ENCODE measurements around the gene L2HGDH.

- PRO-cap = no peak
Observed at GRCh38 chr14:49745506-49746249, 22.3 kb upstream of the KLHDC2 start.

DNA sequence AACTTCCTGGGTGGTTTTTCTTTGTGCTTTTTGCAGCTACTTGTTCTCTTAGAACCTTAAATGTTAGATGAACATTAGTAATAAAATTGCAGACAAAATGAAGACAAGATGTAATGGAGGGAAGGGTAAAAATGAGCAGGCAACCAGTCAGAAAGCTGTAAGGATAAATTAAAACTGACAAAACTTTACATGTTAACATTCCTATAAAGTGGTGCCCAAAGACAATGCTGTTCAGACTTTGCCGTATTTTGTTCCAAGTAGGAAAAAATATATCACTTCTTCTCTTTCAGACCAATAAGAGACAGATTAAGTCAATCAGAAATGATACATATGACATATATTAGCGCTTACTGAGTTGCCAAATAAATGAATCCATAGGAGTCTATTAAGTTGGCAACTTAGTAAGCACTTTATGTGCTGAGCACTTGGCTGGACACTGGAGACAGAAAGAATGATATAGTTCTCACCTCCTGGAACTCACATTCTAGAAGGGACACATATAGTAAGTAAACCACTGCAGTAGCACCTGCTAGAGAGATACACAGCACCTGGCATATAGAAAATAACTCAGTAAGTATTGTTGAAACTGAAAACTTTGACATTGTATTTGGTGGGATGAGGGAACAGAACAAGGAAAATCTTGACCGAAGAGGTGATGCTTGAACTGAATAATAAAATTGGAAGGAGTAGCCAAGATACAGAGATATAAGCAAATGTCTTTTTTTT, 7.1 kb downstream of the KLHDC2 start:
- PRO-cap = no peak

DNA sequence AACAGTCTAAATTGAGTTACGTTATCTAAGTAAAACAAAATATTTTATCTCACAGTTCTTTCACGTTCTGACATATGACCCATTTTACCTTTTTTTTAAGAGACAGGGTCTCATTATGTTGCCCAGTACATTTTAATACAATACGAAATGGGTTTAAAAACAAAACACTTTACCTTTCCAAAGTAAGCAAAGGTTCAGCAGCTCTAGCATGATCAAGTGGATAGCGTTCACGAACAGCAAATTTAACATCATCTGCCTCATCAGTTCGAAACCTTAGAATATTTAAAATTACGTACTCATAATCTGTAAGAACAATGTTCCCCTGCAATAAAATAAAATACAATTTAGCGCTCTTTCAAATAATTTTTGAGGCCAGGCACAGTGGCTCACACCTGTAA, 12.0 kb downstream of the NEMF start:
- PRO-cap = no peak

DNA sequence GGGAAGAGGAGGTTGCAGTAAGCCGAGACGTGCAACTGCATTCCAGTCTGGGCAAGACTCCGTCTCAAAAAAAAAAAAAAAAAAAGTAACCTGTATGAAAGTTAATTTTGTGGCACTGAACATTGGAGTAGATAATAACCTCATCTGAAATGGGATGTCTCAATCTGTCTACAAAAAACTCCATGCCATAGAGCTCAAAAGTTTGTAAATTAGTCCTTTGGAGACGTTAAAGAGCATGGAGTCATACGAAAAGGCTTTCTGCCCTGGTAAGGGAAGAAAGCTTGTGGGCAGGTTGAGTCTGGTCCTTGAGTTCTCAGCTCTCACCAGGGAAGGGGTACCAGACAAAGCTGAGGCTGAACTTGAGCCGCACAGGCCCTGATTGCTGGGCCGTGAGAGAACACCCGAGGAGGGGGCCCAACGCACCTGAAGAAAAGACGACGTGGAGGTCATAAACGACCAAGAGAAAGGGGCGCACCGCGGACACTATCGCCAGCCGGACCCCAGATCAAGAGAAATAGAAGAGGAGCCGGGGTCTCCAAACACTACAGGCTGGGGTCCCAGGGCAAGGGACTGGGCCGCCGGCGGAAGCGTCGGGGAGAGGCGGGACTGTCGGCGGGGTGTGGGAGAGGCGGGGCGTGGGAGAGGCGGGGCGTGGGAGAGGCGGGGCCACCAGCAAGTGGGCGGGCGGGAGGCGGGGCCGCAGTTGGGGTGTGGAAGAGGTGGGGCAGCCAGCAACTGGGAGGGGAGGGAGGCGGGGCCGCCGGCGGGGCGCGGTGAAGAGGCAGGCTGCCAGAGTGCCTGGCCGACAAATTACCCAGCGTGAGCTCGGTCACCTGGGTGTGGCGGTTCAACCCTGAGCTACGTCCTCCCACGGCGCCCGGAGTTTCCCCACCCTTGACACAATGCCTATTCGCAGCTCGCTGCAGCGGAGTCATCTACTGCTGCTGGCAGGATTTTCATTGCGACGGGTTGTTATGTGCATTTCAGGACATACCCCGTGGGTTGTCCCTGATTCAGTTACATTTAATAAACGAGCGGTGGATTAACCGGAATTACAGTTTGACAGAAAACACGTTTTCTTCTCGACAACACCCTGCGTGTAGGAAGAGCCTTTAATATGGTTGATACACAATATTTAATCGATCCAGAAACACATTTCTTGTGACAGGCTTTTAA, 15.4 kb upstream of the NEMF start:
- PRO-cap = bidirectional peak, plus-strand start at position 754 of the sequence, minus-strand start at position 621 of the sequence

DNA sequence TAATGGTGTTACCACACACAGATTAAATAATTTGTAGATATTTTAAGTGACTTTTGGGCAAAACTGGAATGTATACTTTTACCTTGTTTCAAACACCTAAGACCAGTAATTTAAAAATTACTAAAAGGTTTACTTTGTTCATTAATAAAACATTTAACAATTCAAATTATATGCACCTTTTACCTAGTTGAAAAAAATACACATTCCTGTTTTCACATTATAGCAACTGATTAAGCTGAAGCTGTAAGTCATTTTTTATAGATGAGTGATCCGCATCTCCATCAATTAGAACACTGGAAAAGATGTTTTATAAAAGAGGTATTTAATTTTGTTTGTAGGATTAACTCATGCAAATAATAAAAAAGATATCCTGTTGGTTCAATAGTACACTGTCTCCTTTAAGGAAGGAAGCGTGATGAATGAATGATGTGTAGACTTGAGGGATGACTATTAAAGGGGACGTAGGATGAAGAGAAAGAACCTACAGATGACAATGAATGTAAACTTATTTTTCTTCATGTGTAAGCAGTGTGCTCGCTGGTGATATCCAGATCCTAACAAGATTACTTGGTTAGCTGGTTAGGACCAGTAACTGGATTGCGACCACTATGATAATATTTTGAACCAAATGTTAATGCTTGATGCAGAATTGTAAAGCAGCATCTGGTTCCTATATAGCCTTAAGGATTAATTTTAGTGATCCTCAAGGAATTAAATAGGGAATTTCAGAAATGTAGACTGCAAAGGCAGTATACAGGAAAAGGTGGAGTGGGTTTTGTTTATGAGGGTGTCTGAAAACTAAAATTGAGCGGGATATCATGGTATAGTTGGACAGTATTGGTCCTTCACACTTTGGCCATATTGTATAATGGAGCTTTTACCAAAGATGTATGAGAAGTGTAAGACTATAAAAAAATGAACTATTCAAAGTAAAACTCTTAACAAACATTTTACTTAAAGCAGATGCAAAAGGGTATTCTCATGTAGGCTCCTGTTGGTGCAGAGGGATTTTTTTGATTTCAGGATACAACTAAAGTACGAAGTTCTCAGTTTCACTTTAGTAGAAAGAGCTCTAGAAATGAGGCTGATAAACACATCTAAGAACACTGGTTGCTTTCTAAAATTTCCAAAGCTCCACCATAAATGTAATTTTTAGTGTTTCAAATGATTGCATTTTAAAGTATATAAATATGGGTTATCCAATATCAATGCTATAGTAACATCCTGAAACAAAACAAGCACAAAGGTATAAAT, 2.7 kb downstream of the ARF6 start:
- PRO-cap = no peak

GRCh38 chr14:49962227-49963321, 69.7 kb downstream of the ARF6 start:
- PRO-cap = no peak

GRCh38 chr14:49972774-49973396, 80.0 kb downstream of the ARF6 start:
- PRO-cap = no peak

DNA sequence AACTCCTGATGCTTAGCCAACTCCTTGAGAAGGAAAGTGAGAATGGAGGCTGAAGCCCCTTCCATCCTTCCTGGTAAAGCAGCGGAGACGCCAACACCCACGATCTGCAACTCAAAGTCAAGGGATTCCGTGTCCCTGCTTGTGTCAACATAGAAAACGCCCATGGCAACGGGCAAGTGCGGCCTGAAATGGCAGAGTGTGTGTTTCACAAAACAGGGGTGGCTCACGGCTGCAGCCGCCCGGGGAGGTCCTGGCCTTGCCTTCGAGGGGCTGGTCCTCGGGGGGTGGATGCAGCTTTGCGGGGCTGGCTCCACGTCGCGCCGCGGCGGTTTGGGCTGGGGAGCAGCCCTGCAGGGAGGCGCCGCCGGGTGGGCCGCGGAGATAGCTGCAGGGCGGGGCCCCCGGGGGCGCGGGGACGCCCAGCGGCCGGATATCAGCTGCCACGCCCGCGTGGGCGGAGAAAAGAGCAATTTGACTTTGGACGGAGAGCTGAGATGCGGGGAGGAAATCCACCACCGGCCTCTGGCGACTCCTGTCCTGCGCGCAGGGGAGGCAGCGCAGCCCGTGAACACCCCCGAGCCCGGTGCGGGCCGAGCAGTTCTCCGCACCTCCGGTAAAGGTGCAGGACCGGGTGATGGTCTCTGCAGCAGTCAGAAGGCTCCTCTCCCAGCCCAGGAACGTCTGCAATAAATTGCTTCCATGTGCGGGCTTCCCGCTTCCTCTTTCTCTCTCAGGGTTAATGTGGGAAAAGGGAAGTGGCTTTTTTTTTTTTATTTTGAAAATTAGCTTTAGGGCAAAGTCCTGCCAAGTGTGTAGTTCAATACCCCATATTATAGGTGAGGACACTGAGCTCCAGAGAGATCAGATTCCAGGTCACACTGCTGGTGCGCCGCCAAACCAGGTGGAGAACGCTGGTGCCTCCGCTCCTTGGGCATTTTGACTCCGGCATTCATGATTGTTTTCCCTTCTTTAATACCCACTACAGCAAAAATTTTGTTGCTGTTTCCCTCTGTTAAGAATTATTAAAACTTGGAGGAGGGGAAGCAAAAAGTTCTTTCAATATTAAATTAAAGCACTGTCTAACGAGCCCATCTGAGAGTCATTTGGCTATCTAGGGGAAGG, 110.6 kb downstream of the ARF6 start:
- PRO-cap = bidirectional peak, plus-strand start at position 469 of the sequence, minus-strand start at position 332 of the sequence

- PRO-cap = no peak
Observed at GRCh38 chr14:50095693-50096314, 20.6 kb downstream of the VCPKMT start.

GRCh38 chr14:50311468-50312436, at the start of gene L2HGDH:
Gene L2HGDH, minus strand, starts transcription at chr14:50312229.
- PRO-cap = bidirectional peak, plus-strand start at chr14:50312324, minus-strand start at chr14:50312226

- PRO-cap = no peak
Observed at GRCh38 chr14:50313017-50313469, 919 bp downstream of the DMAC2L start.

GRCh38 chr14:50366279-50367125, 30.2 kb downstream of the CDKL1 start:
- PRO-cap = no peak

DNA sequence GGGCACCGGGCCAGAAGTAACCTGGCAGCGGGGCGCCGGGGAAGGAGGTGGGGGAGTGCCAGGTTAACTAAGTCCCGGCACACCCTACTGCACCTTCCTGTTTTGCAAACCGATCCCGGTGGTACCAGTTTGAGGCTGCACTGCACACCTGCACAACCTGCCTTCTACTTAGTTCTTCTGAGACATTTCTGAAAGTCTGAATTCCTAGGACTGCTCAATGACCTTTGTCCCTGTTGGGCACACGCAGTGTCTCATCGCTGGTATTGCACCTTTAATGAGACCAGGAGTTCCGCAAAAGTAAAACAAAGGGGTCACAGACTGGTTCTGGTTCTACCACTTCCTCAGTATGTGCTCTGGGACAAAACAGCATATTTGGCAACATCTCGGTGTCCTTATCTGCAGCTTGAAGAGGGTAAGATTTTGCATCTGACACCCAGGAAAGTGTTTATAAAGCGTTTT, 616 bp upstream of the MAP4K5 start:
- PRO-cap = no peak

DNA sequence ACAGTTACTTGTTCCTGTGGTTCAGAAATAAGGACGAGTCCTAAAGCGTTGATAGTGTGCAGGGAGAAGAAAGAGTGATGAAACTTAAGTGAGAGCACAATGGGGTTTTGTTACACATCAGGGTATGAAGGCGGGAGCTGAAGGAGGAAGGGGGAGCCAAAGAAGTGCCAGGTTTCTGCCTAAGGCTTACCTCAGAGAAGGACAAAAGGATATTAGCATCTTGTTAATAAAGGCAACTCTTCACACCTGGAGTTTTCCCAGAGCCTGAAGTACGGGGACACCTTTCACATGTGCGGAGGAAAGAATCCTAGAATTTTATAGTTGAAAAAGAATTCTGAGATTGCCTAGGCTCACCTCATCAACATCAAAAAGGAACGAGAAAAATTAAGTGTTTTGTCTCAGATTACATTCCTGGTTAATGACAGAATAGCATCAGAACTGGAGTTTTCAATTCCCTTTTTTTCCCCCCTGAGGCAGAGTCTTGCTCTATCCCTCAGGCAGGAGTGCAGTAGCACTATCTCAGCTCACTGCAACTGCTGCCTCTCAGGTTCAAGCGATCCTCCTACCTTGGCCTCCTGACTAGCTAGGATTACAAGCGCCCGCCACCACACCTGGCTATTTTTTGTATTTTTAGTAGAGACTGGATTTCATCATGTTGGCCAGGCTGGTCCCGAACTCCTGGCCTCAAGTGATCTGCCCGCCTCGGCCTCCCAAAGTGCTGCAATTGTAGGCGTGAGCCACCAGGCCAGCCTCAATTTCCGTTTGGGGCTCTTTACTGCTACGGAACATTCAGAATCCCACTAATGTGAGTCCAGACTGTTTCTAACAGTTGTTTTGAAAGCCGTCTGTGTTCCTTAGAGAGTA, 2.3 kb upstream of the SAV1 start:
- PRO-cap = no peak

- PRO-cap = no peak
Observed at GRCh38 chr14:50772155-50772900, 58.6 kb downstream of the NIN start.

- PRO-cap = no peak
Observed at GRCh38 chr14:50821583-50822561, 9.1 kb downstream of the NIN start.

DNA sequence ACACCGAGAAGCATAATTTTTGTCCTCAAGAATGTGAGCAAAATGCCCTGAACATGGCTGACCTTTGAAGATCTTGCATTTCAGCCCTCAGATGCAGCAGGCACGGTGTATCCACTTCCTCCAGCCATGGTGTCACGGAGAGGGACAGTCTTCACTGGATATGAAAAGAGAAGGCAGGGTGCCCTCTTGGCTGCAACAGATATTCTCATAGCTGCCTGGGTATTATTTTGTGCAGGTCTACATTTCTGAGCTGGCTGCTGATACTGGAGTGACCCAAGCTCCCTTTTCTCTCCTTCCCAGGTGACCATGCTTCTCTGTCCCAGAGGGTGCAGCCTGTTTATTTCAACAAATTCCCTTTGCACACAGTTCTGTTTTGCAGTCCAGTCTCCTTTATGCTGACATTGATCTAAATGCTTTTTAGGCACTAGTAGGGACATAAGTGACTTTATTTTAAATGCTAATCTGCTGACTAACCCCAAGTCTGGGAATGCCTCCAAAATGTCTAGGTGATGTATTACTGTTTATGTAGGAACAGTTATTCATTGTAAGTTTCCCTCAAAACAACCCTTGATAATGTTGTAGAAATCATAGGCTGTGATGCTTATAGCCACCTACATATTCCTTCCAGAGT, 17.4 kb upstream of the PYGL start:
- PRO-cap = no peak

- PRO-cap = no peak
Observed at GRCh38 chr14:50996896-50997352, 52.6 kb upstream of the PYGL start.

DNA sequence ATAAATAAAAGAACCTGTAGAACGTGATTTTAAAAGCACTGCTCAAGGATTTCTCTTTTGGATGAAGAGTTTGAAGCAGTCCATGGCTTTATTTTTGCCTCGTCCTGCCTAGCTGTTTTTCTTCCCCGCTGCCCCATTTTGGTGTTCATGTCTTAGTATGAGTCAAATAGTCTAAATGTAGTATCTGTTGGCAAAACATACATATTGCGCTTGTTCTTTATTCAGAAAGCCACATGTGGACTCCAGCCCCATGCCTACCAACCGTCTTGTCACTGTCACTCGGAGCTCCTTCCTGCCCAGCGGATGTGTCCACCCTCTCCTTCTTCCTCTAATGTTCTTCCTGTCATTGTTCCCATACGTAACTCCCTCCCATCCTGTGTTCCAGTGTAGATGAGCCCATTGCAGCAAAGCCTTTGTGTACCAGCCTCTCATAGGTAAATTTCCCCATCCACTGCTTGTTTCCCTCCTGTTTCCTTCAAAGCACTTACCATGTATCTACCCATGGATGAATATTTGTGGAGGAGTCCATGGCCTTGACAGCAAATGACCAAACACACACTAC, 120.5 kb downstream of the TMX1 start:
- PRO-cap = no peak

DNA sequence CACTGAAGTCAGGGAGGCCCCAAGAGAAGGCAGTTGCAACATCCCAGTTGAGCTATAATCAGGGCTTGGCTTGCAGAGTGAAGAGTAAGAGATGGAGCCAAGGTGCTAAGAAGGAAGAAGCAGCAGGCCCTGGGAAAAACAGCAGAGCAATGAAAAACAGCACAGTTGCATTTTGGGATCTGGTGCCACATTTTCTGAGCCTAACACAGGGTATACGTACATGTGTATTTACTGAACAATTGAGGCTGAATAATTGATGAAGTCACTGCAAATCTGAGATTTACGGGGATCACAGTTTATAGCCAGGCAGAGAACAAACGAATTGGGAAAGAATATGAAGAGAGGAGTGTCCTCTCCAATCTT, 171.7 kb upstream of the FRMD6 start:
- PRO-cap = no peak